ENCODE data around the genes CCNL1, MLF1 and SPTSSB.

DNA sequence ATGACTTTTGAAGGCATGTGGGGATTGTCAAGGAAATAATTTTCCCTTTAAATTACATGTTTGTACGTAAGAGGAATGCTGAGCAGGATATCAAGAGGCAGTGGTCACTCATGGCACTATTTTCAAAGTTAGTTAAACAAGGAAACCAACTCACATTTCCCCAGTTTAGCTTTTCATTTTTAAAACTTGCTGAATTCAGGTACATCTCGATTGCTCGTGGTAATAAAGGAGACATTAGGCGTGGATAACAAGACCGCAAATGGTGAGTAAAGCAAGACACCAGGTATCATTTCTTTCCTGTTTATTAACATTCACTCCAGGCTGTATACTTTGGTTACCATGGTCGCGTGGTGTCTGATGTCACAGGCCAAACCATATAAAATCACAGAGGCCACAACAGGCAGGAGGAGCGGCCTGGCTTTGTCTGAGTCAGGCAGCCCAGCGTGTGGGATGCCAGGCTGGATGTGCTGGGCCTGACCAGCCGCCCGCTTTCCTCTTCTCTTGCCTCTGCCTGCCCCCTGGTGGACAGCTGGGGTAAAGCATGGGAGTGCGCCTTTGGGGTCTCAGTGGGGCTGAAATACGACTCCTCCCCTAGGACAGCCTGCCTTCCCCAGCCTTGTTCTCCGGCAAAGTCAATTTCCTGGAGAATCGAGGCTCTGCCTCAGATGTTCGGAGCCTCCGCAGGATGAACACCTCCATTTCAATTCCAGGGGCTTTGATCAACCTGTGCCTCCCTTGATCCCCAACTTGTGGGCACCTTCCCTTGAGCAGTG, 78.4 kb downstream of the CCNL1 start:
- PRO-cap = unidirectional peak, plus-strand start at position 423 of the sequence; bidirectional peak, plus-strand start at position 661 of the sequence, minus-strand start at position 466 of the sequence

DNA sequence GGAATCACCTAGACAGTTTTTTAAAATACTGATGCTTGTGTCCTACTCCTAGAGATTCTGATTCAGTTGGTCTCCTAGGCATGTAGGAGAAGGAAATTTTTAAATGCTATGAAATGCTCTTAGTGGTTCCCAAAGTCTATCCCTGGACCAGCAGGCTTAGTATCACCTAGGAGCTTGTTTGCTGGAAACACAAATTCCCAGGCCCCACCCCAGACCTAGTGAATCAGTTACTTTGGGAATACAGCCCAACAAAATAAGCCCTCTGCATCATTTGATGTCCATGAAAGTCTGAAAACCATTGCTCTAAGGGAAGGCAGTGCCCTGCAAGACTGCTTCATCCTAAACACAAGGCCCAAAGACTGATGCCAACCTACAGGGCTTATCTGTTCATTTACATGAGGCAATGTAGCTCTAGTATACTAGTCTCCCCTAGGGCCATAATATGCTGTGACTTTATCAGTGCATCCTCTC, 36.3 kb downstream of the CCNL1 start:
- PRO-cap = no peak

DNA sequence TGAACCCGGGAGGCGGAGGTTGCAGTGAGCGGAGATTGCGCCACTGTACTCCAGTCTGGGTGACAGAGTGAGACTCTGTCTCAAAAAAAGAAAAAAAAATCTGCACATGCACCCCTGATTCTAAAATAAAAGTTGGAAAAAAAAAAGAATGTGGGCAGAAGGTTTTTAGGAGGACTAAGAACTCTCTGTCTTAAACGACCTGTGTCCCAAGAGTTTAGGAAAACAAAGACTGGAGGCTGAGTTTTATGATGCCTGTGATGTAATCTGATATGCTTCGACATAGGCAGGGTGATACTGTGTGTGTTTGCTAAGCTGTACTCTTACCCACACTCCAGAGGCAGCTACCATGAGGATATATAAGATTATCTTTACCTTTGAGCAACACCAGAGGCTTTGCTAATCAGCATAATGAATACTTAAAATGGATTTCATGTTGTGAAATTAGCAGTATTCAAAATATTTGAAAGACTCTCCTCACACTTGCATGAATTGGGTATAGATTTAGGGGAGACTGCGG, 34.2 kb downstream of the CCNL1 start:
- PRO-cap = no peak

DNA sequence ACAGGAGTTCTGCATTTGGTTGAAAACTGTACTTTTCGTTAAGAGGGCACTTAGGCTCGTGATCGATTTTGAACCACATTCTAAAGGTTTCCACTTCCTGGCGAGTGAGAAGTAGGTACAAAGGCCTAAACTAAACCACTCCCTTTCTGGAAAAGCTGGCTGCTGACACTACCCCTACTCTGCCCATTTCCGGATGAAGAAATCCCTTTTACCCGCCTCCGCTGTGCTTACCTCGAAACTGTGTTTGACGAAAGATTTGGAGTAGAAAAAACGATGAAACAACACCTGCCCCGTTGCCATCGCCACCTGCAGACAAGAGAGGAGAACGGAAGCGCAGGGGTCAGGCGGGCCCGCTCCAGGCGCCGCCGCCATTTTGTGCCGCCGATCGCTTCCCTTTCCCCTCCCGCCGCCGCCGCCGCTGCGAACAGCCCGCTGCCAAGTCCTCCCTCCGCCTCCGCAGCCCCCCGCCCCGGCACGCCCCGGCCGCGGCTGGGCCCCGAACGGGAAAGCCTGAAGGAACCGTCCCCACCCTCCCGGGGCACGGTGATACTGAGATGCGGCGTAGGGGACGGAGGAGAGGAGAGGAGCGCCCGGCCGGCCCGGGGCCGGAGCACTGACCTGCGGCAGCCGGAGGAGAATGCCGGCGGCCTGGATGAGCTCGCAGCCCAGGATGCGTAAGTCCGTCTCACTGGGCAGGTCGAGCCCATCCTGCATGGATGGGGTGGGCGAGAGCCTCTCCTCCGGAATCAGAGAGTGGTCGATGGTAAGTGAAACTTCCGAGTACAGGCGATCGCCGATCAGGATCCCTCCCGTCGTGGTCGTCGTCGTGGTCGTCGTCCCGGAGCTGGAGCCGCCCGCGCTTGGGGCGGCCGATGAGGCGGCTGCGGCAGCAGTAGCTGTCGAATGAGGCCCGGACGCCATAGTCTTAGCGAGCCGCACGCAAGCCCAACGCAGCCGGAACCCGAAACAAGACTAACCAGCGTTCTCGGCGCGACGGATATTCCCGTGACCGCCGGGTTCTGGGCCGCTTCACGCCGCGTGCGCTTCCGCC, at the start of gene CCNL1:
TSS of gene CCNL1 (minus strand) at position 974 of the 1,051 bp plus-strand sequence.
- PRO-cap = bidirectional peak, plus-strand start at position 138 of the sequence, minus-strand start at position 89 of the sequence; bidirectional peak, plus-strand start at position 311 of the sequence, minus-strand start at position 397 of the sequence; bidirectional peak, plus-strand start at position 688 of the sequence, minus-strand start at position 620 of the sequence; bidirectional peak, plus-strand start outside the sequence, minus-strand start at position 974 of the sequence

- PRO-cap = no peak
Observed at GRCh38 chr3:157175645-157176109, 15.7 kb upstream of the CCNL1 start.

DNA sequence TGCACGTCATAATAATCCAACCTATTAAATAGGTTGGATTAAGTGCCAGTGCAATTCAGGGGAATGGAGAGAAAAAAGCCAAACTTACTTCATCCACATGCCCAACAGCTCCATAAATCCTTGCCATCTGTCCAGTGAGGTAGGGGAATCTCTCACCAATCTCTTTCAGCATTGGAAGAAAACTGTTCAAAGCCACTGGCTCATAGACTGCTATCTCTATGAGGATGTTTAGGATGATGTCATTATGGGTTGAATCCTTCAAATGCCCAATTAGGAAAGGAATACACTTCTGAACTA, 22.9 kb upstream of the PTX3 start:
- PRO-cap = no peak

GRCh38 chr3:157500137-157500570, 3.1 kb downstream of the VEPH1 start:
- PRO-cap = no peak

GRCh38 chr3:158570810-158571836, at the start of gene MLF1:
Gene MLF1, plus strand, starts transcription at chr3:158571194.
- PRO-cap = bidirectional peak, plus-strand start at chr3:158571222, minus-strand start at chr3:158571066

GRCh38 chr3:158810806-158811501, 9.1 kb downstream of the MFSD1 start:
- PRO-cap = no peak

- PRO-cap = no peak
Observed at GRCh38 chr3:159627801-159628056, 354.7 kb downstream of the IQCJ-SCHIP1 start.

GRCh38 chr3:159784234-159784738, 440.9 kb upstream of the C3orf80 start:
- PRO-cap = no peak

GRCh38 chr3:159788187-159788681, 437.0 kb upstream of the C3orf80 start:
- PRO-cap = no peak

GRCh38 chr3:159798790-159799509, 426.3 kb upstream of the C3orf80 start:
- PRO-cap = no peak

GRCh38 chr3:159814145-159814585, 411.1 kb upstream of the C3orf80 start:
- PRO-cap = no peak

- PRO-cap = no peak
Observed at GRCh38 chr3:159840875-159841398, 384.3 kb upstream of the C3orf80 start.

GRCh38 chr3:159852654-159853791, 372.2 kb upstream of the C3orf80 start:
- PRO-cap = bidirectional peak, plus-strand start at chr3:159853076, minus-strand start at chr3:159852999

- PRO-cap = no peak
Observed at GRCh38 chr3:160425711-160426315, 23.8 kb downstream of the TRIM59 start.

DNA sequence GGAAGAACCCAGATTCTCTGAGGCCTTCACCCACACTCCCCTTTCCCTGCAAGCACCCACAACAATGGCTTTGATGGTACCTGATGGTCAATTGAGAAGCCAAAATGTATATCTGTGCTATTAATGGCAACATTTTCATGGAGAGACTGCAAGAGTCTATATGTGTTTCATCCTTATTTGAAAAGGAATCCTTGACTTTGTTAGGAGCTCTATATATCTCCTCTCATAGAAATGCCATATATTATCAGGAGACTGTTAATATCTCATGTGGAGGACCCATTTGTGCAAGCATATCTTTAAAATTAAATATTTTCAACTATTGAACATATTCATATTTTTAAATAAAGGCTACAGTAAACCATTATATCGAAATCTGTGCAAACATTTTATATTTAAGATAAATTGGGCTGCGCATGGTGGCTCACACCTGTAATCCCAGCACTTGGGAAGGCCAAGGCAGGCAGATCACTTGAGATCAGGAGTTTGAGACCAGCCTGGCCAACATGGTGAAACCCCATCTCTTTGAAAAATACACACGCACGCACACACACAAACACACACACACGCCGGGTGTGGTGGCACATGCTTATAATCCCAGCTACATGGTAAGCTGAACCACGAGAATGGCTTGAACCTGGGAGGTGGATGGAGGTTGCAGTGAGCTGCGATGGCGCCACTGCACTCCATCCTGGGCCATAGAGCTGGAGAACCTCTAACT, 22.0 kb downstream of the TRIM59 start:
- PRO-cap = no peak

DNA sequence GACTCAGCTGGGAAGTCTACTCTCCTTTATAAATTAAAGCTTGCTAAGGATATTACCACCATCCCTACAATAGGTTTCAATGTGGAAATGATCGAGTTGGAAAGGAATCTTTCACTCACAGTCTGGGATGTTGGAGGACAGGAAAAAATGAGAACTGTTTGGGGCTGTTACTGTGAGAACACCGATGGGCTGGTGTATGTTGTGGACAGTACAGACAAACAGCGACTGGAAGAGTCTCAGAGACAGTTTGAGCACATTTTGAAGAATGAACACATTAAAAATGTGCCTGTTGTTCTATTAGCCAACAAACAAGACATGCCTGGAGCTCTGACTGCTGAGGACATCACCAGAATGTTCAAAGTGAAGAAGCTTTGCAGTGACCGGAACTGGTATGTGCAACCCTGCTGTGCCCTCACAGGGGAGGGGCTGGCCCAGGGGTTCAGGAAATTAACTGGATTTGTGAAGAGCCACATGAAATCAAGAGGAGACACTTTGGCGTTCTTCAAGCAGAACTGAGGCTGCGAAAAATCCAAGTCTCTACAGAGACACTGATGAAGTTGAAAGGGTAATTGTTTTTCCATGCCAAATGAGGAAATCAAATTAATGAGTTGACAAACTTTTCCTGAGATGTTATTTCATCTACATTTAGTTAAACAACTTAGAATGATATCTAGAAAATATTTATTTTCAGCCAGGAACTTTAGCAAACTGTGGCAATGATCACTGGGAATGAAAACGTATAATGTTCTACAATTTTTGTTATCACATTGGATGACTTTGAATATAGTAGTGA, 646 bp downstream of the ARL14 start:
- PRO-cap = no peak

DNA sequence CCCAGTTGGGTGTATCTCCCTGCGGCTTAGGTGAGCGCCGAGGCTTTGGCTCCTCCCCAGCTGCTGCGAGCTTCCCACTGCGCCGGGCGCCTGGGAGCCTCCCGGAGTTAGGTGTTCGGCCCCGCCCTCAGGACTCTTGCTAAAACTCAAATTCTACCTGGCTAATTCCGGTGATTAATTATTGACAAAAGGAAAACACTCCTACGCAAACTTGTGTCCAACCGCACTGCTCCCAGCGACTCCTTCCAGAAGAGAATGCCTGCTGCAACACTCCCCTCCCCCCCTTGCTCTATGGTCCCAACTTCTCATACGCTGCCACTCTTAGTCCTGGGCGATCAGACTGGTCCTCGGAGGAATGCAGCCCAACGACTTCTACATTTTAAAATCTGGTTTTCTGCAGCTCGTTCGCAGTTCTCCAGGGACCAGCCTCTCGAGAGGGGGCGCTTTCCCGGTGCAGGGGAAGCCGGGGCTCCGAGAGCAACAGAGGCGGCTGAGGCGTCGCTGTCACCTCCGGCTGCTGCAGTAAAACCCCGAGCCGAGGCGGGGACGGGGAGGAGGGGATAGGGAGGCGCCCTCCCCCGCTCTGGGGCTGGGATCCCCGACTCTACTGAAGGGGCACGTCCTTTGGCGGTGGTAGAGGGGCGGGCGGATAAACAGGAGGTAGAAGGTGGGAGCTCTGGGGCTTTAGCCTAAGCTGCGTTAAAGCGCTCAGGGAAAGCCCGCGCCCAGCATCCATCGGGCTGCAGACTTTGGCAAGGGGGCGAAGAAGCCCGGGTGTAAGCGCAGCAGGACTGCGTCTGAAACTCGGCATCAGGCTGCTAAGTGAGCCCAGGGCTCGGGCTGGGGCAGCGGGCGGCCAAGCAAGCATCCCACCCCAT, at the start of gene SPTSSB:
TSS of gene SPTSSB (minus strand) at position 81 of the 878 bp plus-strand sequence.
- PRO-cap = no peak